SK-N-MC (cell line): Measurements from ENCODE around the genes SIVA1 and PACS2.

DNA sequence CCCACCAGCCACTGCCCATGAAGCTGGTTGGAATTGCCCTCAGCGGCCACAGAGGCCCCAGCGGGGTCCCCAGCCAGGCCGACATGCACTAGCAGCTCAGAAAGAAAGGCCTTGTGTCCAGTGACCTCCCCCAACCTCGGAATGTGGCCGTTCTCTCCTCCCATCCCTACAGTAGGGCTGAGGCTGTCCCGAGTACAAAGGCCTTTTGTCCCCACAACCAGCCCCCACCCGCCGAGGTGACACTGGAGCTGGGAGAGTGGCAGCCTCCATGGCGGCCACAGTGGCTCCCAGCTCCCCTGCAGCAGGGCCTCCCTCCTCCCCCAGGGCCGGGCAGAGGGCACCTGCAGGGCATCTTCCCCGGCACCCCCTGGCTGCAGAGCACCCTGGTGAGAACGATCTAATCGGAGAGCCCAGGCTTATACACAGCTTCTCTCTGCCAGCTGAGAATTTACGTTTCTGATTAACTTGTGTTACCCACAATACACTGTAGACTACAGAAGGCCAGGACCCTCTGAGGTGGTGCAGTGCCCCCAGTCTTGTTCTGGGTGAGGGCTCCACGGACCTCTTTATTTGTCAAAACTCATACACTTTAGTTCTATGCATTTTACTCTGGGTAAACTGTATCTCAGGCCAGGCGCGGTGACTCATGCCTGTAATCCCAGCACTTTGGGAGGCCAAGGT lies 23.2 kb upstream of the INF2 start:
- RRBS, result no CpG with 5 or more reads among the region's 17 CpGs

DNA sequence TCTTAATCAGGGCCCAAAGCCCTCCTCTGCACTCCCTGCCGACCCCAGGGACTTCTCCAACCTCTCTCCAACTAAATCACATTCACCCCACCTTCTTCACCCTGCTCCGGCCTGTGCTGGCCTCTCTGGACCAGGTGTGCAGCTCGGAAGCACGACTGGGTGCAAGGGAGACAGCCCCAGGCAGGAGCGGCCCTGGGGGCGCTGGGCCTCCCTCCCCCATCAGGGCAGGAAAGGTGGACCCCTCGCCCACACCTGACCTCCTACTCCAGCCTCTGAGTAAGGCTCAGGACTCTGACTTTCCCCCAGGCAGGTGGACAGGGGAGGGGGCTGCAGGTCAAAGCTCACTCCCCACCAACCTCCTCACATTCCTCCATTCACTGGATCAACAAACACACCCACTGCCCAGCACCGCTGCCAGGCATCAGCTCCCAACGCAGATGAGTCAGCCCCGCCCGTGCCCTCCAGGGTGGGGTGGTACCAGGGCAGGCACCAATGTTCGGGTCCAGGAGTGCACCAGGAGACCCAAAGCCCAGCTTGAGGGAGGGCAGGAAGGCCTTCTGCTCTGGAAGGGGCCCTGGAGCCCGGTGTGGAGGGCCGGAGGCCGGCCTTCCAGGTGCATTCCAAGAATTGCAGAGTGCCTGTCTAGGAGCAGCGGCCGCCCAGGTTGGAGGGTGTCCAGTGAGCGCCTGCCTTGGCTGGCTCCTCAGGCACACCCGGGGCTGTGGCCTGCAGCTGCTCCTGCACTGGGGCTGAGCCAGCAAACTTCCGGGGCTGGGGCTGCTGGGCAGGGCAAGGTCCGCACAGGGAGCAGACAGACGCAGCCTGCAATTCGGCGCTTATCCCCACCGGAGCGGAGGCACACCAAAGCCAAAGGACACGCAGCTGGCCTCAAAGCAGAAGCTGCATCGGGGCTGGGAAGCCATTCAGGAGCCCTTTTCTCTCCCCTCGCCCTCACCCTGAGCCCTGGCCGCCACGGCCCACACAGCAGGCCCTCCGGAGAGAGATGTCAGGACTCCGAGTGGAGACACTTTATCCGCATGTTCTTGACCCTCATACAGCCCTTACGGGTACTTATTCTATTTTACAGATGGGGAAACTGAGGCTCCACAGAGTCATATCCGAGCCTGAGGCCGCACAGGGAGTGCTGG lies 1.5 kb upstream of the INF2 start:
- RRBS, result 76% methylated on average over 7 of the region's 37 CpGs

GRCh38 chr14:104705823-104706397 lies 16.5 kb downstream of the INF2 start:
- RRBS, result 81% methylated on average over 1 of the region's 18 CpGs

- RRBS, result 1% methylated on average over 1 of the region's 108 CpGs
These were observed at the start of gene SIVA1 for GRCh38 chr14:104752411-104753383. TSS of gene SIVA1 (plus strand) at chr14:104753147.

- RRBS, result 6% methylated on average over 7 of the region's 26 CpGs
These were observed 15.7 kb downstream of the SIVA1 start for GRCh38 chr14:104768390-104769262.

GRCh38 chr14:104769263-104770466 lies 16.7 kb downstream of the SIVA1 start:
- RRBS, result 64% methylated on average over 4 of the region's 40 CpGs

DNA sequence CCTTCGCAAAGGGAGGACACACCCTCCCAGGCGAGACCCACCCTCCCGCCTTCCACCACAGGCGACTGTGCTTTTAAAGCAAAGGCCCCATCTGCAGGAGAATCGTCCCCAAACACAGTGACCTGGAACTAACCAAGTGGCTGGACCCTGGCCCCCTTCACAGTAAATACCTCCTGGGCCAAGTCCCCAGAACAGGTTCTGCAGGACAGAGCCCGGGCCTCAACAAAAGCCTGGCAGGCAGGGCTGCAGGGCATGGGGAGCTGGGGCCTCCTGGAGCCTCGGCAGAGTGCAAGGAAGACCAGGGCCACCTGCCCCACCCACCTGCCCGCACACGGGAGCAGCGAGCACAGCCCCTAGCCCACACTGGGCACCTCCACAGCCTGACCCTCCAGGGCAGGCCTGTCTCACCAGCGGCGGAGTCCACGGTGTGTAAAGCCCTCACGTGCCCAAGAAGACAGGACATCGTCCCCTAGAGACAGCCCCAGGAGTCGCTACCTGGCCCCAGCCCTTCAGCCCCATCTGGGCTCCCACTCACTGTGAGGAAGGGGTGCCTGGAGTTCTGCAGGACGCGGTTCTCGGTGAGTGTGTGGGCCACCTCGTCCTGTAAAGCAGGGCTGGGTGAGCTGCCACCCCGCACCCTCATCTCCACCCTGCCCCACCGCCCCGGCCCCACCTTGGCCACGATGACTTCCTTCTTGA lies 21.0 kb downstream of the AKT1 start:
- RRBS, result no CpG with 5 or more reads among the region's 24 CpGs

DNA sequence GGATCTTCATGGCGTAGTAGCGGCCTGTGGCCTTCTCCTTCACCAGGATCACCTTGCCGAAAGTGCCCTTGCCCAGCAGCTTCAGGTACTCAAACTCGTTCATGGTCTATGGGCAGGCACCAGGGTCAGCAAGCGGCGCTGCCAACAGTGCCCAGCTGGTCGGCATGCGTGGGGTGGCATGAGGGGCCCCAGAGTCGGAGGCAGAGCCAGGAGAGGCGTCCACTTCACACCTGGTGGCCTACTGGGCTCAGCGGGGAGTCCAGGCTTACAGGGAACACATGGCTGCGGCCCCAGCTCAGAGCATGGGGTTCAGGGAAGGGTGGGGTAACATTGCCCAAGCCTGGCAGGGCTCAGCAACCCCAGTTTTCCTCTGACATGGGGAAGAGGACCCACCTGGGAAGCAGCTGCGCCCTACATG lies 20.4 kb downstream of the AKT1 start:
- RRBS, result no CpG with 5 or more reads among the region's 13 CpGs

GRCh38 chr14:104843969-104844493 lies 21.0 kb upstream of the CEP170B start:
- RRBS, result 7% methylated on average over 3 of the region's 27 CpGs

GRCh38 chr14:104871908-104872322 lies 6.8 kb downstream of the CEP170B start:
- RRBS, result no CpG with 5 or more reads among the region's 27 CpGs

- RRBS, result no CpG with 5 or more reads among the region's 3 CpGs
These were observed 6.3 kb upstream of the CDCA4 start for GRCh38 chr14:105027242-105027604.

- RRBS, result no CpG with 5 or more reads among the region's 25 CpGs
These were observed 10.2 kb upstream of the GPR132 start for GRCh38 chr14:105075141-105076021.

GRCh38 chr14:105167106-105167396 lies 1.5 kb downstream of the JAG2 start:
- RRBS, result 35% methylated on average over 9 of the region's 15 CpGs

DNA sequence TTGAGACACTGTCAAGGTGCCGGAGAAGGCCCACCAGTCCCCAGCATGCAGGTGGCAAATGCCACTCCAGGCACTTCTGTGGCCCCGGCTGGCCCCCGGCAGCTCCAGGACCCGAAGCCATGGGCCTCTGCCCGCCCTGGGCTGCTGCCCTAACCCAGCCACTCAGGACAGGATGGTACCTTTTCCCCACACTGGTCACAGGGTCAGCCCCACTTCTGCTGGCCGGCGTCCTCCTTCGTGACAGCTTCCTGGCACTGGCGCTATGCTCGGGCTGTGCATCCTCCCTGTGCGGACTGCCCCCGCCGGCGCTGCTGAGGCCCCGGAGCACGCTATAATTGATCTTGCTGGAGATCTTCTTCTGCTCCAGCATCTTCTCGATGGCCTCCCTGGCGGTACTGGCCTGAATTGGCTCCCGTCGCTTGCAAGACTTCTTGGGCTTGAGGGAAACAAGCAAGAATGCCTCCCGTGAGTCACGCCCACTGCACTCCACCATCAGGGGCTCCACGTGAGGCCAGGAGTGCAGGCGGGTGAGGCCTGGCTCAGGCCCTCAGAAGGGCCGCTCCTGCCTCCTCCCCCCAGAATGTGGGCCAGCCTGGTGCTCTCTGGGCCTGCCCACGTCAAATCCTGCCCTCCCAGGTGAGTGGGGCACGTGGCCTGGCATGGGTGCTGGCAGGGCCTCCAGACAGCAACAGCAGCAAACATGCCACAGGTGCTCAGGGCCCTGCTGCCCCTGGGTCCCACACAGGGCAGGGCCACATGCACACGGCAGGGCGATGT lies 30.8 kb upstream of the BTBD6 start:
- RRBS, result over 99% methylated on average over 8 of the region's 29 CpGs

- RRBS, result 96% methylated on average over 6 of the region's 33 CpGs
These were observed 29.4 kb upstream of the BTBD6 start for GRCh38 chr14:105218850-105219460.

DNA sequence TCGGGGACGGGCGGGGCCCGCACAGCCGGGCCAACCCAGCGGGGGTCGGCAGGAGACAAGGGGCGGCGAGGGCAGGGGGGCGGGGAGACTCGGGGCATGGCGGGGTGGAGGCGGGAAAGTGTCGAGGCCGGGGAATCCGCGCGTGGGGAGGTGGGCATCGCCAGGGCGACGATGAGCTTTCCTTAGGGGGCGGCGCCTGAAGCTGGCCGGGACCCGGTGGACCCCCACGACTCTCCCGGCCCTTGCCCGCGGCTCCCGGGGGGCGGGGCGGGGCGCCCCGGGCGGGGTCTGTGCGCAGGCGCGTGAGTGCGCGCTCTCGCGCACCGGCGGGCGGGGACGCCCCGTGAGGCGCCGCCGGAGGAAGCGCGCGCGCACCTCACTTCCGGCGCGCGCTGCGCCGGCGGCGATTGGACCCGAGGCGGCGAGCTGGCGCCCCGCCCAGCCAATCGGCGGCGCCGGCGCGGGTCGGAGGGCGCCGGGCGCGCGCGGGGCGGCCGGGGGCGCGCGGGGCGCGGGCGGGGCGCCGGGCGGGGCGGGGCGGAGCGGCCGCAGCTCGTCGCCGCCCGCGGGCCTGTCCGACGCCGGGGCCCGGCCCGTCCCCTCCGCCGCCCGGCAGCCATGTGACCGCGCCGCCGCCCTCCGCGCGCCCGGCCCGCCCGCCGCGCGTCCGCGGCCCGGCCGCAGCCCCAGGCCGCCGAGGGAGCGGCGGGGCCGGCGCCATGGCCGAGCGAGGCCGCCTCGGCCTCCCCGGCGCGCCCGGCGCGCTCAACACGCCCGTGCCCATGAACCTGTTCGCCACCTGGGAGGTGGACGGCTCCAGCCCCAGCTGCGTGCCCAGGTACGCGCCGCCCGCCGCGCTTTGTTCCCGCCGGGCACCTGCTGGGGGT lies at the start of gene PACS2:
Gene PACS2 (plus strand): TSS at position 549 of the 887 bp plus-strand sequence.
- RRBS, result 1% methylated on average over 84 of the region's 154 CpGs

DNA sequence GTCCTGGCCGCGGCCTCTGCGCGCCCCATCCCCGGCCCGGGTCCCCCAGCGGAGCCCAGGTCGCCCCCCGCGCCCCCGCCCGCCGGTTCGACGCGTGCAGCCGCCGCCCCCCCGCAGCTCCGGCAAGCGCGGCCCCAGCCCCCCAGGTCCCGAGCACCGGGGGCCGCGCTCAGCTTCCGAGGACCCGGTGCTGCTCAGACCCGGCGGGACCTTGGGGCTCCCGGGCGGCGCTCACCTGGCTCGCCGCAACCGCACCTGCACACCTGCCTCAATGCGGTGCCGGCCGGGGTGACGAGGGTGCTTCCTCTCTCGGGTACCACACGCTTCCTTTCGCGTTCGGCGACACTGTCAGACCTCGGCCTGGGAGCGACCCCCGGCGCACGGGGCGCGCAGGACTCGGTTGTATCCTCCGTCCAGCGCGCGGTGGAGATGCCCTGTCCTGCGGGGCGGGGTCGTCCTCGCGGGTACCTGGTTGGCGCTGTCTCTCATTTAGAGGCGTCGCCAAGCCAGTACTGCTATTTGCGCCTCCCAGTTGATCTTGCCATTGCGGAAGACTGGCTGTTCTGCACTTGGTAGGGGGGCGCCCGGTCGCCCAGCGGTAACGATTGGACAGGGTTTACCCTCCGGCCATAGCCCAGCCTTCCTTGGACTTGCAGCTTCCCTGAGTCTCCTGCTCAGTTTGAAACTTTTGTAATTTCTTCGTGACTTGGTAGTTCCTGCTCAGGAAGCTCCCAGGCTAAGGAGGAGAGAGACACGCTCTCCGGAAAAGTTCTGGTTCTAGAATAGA lies 732 bp downstream of the PACS2 start:
- RRBS, result 4% methylated on average over 42 of the region's 77 CpGs

DNA sequence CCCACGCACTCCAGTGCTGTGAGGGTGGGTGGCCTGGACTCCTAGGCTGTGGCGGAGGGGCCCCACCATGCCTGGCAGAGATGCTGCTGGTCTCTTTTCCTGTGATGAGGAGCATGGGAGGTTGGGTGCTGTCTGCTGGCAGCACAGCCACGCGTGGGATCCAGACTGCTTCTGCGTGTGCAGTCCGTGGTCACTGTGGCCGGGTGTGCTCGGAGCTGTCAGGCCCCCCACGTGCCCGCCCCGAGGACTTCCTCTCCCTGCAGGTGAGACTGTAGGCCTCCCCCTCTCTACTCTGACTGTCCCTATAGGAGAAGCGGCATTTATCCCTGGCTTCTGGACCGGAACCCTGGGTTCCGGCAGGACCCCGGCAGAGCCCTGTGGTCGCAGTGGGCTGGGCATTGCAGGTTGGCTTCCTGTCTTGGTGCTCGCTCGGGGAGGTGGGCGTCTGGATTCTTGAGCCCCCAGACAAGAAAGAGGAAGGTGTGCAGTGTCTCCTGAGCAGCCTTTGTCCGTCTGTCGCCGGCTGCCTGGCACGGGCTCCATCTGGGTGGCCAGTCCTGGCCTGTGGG lies 2.4 kb downstream of the MTA1 start:
- RRBS, result 99% methylated on average over 2 of the region's 23 CpGs

DNA sequence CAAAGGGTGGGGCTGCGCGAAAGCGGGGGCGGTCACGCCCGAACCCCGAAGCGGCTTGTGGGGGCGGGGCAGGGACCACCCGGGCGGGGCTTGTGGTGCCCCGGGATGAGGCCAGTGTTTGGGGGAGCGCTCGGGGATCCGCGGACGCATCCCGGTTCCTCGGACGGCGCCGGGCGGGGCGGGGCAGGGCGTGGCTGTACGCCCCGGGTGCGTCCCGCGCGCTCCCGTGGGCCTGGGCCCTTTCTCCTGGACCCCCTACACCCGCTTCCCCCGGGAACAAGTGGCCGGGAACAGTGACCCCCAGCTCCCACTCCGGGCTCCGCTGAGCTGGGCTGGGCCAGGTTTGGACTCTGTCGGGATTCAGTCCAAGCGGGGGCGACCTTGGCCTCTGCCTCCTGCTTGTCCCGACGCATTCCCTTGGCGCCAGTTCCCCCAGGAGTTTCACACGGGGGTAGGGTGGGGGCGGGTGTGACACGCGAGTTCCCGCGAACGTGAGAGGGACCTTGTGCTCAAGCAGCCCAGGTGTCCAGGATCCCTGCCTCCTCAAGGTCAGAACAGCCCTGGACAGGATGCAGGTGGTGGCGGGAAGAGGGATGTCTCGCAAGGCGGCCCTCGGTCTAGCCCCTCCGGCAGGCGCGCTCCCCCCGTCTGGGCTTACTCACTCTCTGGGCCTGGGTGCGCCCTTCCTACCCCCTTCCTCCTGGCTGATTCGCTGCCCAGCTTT lies 613 bp downstream of the CRIP2 start:
- RRBS, result 2% methylated on average over 15 of the region's 60 CpGs

DNA sequence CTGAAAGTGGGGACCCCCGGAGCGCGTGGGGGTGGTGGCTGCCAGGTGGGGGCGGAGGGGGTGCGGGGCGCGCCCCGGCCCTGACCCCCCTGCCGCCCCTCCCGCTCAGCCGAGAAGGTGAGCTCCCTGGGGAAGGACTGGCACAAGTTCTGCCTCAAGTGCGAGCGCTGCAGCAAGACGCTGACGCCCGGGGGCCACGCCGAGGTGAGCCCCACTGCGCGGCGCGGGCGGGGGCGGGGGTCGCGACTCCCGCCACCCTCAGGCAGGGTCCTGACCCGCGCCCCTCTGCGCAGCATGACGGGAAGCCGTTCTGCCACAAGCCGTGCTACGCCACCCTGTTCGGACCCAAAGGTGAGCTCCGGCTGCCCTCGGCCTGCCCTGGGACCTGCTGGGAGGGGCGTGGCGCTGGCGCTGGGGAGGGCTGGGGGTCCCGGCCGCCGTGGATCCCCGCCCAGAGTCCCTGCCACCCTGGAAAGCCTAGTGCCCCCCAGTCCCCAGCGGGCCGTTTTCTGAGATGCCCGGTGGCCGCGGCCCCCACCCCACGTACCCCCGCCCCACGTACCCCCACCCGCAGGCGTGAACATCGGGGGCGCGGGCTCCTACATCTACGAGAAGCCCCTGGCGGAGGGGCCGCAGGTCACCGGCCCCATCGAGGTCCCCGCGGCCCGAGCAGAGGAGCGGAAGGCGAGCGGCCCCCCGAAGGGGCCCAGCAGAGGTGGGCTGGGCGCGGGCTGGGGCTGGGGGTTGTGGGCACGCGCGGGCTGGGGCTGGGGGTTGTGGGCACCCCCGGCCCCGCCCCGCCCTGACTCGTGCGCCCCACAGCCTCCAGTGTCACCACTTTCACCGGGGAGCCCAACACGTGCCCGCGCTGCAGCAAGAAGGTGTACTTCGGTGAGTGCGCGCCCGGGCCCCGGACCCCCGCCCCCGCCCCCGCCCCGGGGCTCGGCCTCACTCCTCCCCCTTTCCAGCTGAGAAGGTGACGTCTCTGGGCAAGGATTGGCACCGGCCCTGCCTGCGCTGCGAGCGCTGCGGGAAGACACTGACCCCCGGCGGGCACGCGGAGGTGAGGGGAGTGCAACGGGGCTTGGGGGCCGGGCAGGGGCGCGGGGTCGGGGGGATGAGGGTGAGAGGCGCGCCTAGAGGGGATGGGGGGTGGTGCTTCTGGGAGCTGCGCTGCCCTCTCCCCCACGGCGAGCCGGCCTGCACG lies 3.9 kb downstream of the CRIP2 start:
- RRBS, result 71% methylated on average over 54 of the region's 115 CpGs